Vagina (tissue), 1 donor: ENCODE data around the gene TINAG.

DNA sequence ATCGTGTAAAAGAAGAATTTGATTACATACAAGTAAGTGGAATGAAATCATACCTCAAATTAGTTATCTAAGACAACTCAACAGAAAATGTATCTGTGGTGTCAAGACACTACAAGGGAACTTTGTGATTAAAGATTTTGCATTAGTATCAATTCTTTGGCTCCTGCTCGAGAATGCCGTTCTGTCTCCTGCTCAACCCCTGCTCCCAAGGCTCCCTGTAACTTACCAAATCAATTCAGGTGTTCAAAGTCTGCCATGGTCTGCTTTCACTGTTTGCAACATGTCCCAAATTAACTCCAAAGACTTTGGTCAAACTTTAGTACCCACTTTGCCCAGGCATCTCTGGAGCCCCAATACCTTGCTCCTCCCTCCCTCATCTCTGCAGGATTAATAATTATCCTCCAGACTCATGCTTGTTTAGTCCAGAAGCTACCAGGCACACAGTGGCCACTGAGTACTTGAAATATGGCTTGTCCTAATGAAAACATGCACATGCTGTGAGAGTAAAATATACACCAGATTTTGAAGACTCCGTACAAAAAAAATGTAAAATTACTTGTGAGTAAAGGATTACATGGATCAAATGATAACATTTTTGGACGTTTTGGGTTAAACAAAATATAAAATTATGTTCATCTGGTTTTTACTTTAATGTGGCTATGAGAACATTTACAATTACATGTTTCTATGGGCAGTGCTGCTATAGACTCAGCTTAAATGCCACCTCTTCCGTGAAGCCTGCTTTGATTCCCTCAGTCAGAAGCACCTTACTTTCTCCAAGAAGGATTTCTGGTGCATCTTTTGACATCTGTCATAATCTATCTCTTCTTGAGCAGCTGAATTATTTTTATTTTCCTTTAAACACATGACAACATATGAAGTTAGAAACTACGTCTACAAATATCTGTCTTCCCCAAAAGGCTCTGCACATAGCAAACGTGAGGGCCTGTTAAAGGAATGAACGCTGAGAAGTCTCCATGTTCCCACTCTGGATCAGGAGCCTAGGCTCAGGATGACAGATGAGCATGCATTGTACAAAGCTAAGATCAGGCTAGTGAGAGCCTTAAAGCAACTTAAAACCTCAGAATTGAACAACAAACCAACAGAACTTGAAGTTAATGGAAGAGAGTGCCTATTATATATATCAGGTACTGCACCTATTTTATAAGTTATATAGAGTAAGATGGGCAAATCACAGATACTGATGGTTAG, 30.0 kb downstream of the GCLC start:
- PRO-cap: no peak
- RAMPAGE, long total RNA: start-site peak on the minus strand centred at position 768 of the sequence, 21 bp wide, 18 reads; start-site peak on the minus strand centred at position 984 of the sequence, 43 bp wide, 18 reads

DNA sequence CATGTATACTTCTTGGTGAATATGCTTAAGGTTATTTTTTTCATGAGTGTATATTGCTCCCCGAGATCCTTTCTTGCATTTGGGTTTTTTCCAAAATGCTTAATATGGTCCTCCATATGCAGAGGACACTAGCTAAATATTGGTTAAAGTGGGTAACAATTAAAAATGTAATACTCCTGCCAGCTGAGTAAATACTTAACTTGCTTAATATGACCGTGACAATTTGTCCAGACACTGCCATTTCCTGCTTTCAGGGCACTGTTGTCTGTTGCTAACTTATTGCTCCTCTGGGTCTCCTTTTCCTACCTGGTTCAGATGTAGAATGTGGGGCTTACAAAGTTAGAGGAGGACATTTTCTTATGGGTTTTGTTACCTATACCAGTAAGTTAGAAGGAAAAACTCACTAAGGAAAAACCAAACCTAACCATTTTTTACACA, 46.6 kb downstream of the KLHL31 start:
- PRO-cap: no peak
- RAMPAGE, long total RNA: no peak

- PRO-cap: no peak
- RAMPAGE, long total RNA: no peak
Measured at GRCh38 chr6:53635367-53635896, 30.1 kb downstream of the KLHL31 start.

DNA sequence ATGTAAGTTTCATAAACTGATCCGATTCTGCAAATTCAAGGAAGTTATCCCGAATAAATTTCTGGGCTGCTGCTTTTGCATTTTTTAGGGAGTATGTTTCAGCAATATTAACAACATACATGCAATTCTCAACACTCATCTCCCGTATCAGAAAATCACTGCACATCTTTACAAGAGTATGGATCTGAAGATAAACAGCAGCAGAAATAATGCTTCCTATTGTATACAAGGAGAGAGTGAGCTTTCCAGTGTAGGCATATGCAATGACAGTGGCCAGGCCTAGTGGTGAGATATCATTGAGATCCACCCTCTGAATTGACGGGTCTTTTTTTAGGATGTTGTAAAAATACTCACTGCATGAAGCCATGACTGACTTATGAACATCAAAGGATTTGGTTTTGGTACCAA, 10.9 kb downstream of the KLHL31 start:
- PRO-cap: no peak
- RAMPAGE, long total RNA: no peak

DNA sequence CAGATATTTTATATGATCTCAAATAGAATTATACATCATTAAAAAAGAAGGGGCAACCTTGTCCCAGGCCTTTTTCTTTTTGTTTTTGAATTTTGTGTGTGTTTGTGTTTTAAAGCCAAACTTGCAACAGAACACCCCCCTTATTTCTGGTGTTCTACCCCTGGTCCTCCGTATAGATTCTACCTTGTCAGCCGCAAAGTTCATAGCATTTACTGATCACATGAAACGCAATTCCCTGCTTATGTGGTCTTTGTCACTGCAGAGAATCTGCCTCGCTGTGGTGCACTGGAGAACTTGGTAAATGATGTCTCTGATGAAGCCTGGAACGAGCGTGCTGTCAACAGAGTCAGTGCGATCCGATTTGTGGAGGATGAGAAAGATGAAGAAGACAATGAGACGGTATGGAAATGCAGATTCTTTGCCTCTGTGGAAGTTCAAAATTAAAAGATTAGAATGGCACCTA, 125.6 kb downstream of the LRRC1 start:
- PRO-cap: no peak
- RAMPAGE, long total RNA: no peak

DNA sequence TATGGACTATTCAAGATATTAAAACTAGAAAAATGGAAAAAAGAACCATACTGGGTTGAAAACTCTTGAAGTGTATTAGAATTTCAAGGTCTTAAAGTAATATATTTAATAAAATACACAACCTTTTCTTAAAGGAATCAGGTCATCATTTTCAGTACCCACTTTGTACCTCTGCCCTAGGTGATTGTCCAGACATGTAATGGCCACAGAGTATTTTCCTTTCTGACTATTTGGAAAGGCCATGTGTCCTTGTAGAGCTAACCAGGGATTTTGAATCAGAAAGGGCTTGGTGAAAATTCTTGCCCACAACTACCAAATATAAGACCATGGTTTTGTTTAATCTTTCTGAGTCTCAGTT, 91.4 kb upstream of the MLIP start:
- PRO-cap: no peak
- RAMPAGE, long total RNA: no peak

DNA sequence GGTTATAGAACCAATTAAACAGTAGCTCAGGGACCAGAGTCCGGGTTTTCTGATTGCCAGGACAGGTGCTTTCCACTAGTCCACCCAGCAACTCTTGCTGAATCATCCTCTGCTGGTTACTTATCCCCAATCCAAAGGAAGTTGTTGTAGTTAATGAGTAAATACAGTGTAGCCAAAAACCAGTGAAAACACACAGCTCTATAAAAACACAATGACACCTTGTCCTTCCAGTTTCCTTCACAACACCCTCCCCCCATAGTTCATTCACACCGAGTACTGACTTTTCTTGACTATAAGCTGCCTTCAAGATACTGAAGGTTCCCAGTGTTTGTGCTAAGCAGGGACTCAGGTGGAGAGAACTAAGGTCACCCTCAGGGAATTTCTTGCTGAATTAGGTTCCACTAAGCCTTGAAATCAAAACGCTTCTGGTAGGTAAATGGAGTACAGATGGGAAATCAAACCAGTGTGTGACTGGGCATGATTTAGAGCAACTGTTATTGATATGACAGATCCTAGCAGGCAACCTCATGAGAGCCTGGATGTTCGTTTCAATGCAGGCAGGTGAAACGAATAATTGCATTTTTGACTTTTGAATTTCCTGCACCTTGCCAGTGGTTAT, 593 bp upstream of the TINAG start:
- PRO-cap: no peak
- RAMPAGE, long total RNA: no peak

DNA sequence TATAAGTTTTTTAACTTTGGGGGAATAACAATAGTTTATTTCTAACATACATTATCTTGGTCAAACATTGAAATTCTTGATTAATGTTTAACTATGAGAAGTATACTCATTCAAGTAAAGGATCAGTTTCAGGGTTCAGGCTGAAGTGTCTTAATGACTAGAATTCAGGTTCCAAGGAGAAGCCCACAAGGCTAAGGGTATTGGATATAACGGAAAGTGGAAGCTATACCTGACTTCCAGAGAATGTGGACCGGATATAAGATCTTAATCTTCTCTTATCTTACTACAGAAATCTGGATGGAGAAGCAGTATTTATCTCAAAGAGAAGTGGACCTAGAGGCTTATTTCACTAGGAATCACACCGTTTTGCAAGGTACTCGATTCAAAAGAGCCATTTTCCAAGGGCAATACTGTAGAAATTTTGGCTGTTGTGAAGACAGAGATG, at the start of gene TINAG:
Gene TINAG, plus strand, starts transcription at position 134 of the 445 bp plus-strand sequence.
- PRO-cap: no peak
- RAMPAGE, long total RNA: no peak

DNA sequence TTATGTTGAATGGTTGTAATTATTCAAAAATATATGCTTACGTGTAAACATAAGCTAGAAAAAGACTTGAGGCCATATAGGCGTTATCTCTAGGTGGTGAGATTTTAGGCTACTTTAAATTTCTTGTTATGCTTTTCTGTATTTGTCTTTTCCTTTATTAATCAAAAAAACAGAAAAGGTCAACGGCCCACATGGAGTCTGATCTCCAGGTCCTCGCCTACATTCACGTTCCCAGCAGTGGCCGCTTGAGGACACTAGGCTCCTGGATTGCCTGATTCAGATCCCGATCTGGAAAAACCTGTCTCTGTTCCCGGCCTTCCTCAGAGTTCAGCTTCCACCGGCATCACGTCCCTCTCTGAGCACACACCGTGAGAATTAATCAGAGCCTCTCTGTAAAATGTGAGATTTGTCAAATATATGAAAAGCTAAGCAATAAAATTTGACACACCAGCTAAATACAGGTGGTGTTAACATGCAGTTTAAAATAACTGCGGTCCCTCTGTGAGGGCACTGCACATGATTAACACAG, 122.7 kb upstream of the COL21A1 start:
- PRO-cap: no peak
- RAMPAGE, long total RNA: no peak

DNA sequence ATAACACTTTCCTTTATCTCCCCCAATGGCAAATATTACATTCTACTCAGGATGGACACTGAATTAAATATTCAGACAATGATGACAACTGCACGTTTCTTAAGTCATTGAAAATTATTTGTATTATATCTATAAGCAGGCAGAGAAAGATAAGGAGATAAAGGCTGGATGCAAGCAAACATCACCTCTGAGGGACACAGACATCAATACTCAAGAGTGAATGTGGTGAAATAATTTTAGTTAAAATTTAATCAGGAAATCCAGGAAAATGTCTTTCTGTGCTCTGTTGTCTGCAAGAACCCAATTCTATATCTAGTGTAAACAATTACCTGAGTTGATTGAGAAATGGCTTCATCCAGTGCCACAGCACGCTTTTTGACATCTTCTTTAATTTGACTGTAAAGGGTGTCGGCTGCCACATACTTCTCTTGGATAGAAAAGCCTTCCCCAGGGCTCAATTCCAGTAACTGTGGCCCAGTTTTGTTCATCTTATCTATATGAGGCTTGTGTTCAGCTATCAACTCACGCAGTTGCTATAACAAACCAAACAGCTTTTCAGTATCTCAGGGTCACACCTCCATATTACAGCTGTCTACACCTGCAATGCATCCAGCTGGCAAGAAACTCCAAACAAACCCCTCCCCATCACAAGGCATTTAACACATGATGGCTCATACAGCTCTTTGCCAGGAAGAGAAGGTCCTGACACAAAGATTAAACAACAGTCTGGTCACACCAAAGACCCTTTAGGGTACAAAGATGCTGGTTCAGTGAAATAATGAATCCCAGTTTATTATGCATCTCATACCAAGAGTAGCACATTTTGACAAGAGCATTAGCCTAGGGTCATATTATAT, 263.7 kb upstream of the COL21A1 start:
- PRO-cap: no peak
- RAMPAGE, long total RNA: start-site peak on the minus strand centred at position 402 of the sequence, 134 bp wide, 188 reads

DNA sequence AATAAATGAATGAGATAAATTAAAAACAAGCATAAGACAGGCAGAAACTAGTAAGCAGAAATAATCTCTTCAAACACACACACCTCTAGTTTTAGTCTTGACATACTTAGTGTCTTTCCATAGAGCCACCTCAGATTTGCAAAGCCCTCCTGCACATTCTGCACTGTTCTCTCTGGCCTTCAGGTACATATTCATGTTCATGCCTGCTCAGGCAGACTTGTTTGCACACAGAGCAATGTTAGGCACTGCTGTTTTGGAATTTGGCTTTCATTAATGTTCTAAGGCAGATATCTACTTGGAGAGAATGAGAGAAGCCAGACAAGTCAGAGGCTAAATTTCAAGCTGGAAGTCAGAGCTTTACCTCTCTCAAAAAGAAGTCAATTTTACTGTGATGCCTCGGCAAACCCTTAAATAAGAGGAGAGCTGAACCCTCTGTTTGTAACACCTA, 290.6 kb downstream of the DST start:
- PRO-cap: no peak
- RAMPAGE, long total RNA: no peak

DNA sequence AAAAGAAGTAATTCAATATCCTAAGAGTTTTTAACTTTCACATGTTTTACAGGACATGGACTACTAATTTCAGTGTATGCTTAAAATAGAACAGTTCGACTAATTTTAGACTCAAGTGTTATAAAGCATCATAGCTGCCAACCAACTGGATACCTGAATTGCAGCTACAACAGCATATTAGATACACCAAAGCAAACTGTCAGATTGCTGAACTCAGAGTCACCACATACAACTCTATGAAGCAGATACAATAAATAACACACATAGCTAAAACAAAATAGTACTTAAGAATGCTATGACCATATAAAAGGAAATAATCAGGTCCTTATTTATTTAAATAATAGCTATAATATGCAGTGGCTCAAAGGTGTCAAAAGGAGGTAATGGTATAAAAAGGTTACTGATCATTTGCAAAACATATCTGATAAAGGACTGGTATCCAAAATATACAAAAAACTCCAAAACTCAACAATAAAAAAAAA, 121.1 kb downstream of the DST start:
- PRO-cap: no peak
- RAMPAGE, long total RNA: no peak

- PRO-cap: no peak
- RAMPAGE, long total RNA: start-site peak on the minus strand at chr6:57210227-57210523, 59 reads
Measured at GRCh38 chr6:57210123-57210530, 12.0 kb downstream of the RAB23 start.

DNA sequence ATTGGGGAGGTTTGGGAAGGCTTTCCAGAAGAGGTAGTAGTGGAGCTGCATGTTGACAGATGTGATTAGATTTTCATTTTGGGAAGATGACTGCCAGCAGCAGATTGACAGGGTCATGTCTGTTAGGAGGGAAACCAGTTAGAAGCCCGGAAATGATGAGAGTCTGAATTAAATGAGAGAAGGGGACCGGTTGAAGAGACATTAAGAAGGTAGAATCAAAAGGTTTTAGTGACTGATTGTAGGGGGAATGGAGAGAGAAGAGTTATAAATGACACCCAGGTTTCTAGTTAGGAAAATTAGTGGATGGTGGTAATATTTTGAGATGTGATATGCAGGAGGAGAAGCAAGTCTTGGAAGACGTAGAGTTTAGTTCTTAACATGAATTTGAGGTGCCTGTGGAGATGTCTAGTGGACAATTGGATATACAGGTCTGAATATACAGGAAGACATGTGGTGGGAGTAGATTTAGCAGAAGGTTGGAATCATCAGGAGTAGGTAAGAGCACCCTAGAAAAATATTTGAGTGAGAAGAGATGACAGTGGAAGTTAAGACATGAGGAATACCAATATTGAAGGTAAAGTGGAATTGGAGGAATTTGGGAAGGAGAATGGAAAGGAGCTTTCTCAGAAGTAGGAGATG, 3.6 kb downstream of the PRIM2 start:
- PRO-cap: no peak
- RAMPAGE, long total RNA: no peak

- PRO-cap: no peak
- RAMPAGE, long total RNA: no peak
Measured at GRCh38 chr6:57423611-57424099, 106.2 kb downstream of the PRIM2 start.

DNA sequence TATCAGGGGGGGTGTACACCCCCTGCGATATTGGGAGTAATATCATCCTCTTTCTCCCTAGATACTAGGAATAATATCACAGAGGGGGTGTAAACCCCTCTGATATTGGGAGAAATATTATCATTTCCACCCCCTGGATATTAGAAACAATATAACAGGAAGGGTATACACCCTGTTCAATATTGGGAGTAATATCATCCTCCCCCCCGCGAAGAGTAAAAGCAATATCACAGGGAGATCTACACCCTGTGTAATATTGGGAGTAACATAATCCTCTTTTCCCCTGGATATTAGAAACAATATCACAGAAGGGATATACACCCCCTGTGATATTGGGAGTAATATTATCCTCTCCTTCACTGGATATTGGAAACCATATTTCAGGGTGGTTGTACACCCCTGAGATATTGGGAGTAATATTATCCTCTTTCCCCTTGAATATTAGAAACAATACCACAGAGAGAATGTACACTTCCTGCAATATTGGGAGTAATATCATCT, 1248.0 kb downstream of the KHDRBS2 start:
- PRO-cap: no peak
- RAMPAGE, long total RNA: no peak

- PRO-cap: no peak
- RAMPAGE, long total RNA: no peak
Measured at GRCh38 chr6:63410869-63411572, 91.2 kb upstream of the LGSN start.

- PRO-cap: no peak
- RAMPAGE, long total RNA: no peak
Measured at GRCh38 chr6:63524978-63525666, 47.2 kb upstream of the PTP4A1 start.

GRCh38 chr6:63560940-63561220, 11.4 kb upstream of the PTP4A1 start:
- PRO-cap: no peak
- RAMPAGE, long total RNA: no peak

GRCh38 chr6:63578267-63579661, 6.5 kb downstream of the PTP4A1 start:
- PRO-cap: no peak
- RAMPAGE, long total RNA: no peak